ENCODE results near the gene OR4F15.

GRCh38 chr15:100529082-100529541, 362 bp upstream of the CERS3 start:
- RAMPAGE, long total RNA: no peak
- RRBS: no CpG with 5 or more reads among the region's 6 CpGs

GRCh38 chr15:100878946-100879755, 480 bp upstream of the ALDH1A3 start:
- RAMPAGE, long total RNA: no peak
- RRBS: 9% methylated on average over 34 of the region's 109 CpGs

GRCh38 chr15:101020862-101021420, 101.8 kb downstream of the LRRK1 start:
- RAMPAGE, long total RNA: no peak
- RRBS: no CpG with 5 or more reads among the region's 12 CpGs

DNA sequence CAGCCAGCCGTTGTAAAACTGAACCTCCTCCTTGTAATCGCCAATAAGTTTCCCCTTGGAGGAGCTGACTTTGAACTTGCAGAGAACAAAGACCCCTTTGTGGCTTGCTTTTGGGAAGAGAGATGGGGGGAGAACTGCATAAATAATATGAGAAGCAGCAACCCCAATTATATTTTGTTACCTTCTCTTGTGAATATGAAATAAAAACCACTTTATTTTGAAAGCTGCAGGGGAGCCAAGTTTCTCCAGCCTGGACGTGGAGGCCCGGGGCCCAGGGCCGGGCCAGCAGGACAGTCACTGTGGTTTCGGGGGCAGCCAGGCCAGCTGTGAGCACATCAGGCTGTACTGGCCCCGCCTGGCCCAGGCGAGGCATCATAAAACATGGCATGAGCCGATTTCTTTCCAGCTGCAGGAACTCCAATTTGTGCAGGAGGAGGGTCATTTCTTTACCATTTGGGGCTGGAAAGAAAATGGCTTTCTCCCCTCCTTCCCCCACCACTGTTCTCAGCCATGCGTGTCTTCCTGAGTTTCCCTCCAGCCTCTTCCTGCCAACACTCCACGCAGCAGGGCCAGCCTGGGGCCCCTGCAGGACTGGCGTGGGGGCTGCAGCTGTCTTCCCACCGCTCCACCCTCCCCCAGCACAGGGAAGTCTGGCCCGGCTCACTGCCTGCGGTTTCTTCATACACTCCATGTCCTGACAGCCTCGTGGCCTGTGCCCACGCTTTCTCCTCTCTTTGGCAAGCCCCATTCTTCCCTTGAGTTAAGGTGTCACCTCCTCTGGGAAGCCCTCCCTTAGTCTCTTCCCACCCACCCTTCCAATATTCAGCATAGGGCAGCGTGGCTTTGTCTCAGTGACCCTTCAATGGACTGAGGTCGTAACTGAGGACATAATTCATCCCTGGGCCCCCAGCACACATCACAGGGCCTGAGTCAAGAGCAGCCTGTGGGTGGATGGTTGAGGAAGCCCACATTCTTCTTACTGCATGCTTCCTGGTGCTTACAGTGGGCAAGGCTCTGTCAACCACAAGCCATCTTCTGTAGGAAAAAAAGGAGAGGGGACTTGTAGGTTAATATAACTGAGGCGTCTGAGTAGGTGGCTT, 135.9 kb downstream of the CHSY1 start:
- RAMPAGE, long total RNA: no peak
- RRBS: no CpG with 5 or more reads among the region's 20 CpGs

DNA sequence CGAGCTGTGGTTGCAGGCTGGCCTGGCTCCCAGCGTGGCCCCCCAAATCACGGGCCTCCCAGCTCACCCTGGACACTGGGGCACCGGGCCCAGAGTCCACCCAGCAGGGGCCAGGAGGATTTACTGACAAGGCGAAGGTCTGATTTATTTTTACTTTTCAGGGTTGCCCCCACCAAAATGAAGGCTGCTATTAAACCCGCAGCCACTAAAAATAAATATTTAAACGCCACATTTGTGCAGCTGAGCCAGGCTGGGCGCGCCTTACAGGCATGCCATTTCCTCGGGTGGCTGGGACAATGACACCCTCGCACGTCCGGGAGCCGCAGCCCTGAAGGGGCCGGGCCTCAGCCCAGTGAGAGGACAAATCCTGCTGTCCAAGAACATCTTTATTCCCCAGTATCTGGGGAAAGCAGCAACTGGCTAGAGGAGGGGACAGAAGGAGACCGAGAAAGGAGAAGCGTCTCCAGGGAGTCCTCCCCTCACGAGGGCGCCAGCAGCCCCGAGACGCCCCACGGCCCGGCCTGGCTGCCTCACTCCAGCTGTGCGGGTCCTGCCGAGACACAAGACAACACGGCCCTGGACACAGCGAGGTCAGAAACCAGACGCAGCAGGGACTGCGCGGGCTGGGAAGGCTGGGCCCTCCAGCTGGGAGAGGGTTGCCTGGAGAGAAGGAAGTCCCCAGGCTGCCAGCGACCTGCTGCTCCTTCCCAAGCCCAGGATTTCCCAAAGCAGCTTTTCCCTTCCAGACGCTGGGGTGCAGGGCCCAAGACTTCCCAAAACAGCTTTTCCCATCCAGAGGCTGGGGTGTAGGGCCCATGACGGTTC, 130.3 kb downstream of the CHSY1 start:
- RAMPAGE, long total RNA: no peak
- RRBS: no CpG with 5 or more reads among the region's 33 CpGs

DNA sequence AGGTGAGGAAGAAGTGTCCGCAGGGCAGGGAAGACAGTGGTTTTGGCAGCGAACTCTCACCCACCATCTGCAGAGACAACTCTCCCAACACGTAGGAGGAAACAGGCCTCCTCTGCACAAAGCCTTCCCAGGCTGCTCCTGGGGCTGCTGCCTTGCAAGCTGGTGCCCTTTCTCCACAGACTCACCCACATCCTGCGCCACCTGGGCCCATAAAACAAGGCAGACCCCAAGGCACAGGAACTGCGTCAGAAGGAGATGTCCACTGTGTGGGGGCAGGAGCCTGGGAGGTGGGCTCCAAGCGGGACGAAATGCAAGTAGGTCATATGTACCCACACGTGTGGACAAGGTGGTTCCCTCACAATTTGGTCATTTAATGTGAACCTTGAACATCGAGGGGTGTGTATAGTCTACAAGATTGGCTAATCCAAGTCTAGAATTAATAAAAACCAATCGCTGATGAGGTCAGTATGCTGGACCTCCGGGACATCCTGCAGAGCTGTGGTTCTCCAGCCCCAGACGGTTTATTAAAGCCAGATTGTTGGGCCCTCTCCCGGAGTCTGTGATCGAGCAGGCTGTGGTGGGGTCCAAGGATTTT, 25.4 kb downstream of the PCSK6 start:
- RAMPAGE, long total RNA: no peak
- RRBS: 77% methylated on average over 3 of the region's 14 CpGs

DNA sequence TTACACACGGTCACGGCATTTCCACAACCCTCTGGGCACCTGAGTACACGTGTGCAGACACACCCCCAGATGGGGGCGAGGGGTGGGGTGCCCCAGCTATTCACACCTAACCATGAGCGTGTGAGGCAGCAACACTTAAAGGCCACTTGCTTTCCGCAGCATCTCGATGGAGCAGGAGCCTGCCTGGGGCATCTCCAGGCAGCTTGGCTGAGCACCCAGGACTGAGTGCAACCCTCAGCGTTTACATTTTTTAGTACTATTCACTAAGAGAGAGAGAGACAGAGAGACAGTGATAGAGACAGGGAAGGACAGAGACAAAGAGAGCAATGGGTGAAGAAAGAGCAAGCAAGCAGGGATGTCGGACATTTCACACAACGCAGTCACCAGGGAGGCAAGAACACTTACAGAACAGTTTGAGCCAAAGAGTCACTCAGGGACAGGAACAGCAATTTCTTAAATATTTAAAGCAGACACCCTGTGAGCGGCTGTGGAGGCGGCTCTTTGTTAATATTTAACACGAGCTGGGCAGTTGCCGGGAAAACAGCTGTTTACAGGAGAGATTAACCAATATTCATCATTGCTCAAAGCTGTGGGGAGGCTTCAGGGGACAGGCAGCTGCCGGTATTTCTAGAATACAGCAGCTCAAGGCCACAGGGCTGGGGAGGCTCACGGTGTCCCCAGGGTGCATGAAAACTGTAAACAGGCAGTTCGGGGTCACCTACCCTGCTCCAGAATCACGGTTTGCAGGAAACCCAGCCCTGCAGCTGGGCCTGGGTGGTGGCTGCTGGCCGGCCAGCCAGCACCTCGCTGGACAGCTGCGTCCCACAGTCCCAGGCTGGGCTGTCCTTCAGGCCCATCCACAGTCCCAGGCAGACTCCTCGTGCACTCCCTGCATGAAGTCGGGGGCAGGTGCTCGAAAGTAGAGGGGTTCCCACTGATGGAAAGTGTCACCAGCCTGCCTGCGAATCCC, 38.7 kb upstream of the PCSK6 start:
- RAMPAGE, long total RNA: no peak
- RRBS: 10% methylated on average over 2 of the region's 25 CpGs

GRCh38 chr15:101615732-101616974, 36.0 kb downstream of the TM2D3 start:
- RAMPAGE, long total RNA: no peak
- RRBS: no CpG with 5 or more reads among the region's 34 CpGs

- RAMPAGE, long total RNA: no peak
Measured at GRCh38 chr15:101812028-101812472, at the start of gene OR4F15. TSS of gene OR4F15 (plus strand) at chr15:101812202.

GRCh38 chr15:101954153-101954616, 142.2 kb downstream of the OR4F15 start:
- RAMPAGE, long total RNA: no peak
- RRBS: no CpG with 5 or more reads among the region's 4 CpGs